BE2C (cell line): ENCODE measurements around a stretch of chr7.

GRCh38 chr7:2565033-2565455, 6.3 kb downstream of the IQCE start:
- RRBS = no CpG with 5 or more reads among the region's 12 CpGs

DNA sequence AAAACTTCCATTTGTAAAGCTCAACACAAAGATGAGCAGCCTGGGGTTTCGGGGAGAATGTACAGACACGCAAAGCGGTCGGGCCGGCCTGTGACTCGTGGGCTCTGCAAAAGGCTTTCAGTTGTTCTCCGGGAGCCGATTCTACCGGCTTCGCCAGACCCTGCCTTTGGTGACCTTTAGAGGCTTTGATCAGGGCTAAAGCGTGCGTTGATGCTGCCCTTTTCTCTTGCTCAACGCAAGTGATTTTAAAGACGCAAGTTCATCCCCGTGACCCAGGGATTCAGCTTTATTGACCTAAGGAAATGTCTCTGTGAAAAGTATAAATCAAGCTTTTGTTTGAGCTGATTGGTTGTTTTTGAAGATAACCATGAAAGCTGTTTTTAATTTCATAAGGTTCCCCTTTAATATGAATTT, 23.3 kb upstream of the TTYH3 start:
- RRBS = no CpG with 5 or more reads among the region's 15 CpGs

DNA sequence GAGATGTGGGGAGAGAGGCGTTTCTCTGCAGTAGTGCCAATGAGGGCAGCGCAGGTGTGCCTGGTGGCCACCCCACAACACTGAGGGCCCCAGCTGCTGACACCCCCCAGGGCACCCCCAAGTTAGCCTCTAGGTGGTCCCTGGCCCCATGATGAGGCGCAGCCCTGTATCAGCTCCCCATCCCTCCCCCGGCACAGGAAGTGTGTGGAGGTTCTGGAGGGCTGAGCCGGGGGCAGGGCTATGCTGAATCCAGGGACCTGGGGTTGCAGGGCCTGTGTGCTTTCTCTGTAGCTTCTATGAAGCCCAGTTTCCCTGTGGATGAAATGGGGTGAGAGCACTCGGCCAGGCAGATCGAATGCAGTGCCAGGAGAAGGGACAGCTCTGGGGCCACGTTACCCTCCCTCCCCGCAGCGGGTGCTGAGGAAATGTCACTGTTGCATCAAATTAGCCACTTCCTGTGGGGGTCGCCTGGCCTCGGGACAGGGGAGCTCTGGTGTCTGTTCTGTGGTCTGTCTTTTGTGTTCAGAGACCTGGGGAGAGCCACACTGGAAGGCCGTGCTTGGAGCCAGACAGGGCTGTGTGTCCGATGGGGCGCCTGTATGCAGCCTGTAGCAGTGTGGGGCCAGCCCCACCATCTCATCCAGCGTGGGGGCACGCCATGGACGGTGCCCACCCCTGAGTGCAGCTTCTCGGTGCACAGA, 13.4 kb downstream of the TTYH3 start:
- RRBS = no CpG with 5 or more reads among the region's 19 CpGs

DNA sequence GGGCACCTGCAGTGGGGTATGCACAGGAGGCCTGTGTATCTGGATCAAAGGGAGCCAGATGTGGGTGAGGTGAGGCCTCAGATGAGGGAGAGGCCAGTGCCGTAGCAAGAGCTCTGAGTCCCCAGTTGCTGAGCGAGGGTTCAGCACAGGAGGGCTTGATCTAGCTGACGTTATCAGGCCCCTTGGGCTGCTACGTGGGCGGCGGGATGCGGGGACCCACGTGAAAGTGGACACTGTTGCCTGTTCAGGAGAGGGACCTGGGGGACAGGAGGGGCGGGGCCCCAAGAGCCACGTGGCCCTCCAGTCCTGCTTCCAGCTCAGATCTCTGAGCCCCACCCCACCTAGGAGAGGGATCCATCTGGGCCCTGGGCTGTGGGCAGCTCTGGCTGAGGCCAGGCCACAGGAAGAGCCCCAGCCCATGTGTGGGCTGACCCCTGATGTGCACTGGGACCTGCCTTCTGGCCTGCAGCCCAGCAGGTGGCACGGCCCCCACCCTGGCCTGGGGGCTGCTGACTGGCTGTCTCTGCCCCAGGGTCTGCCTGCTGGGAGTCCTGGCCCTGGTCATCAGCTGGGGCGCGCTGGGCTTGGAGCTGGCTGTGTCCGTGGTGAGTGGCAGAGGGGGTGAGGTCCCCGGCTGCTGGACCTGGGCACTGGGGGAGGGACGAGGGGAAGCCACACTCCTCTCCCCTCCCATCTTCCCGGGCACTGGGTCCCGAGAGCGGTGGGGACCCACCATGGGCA, 17.4 kb downstream of the TTYH3 start:
- RRBS = 93% methylated on average over 3 of the region's 19 CpGs

DNA sequence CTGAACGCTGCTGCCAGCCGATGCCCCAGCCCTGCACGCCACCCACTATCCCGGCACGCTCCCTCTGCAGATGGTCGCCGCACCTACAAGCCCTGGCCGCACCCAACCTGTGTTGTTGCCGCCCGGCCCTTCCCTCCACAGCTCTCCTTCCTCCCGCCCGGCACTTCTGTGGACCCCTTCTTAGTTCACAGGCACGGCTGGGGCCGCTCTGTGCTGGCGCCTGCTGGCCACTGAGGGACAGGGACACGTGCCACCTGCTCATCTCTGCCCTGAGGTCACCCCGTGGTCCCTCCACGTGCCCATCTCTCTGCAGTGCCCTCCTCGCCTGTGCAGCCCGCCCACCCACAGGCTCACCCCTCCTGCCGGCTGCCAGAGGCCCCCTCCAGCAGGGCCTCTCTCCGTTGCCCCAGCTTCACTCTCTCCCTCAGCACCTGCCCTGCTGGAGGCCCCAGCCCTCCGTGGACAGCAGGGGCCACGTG, 26.0 kb upstream of the AMZ1 start:
- RRBS = 82% methylated on average over 9 of the region's 24 CpGs

GRCh38 chr7:2681860-2682295, 6.1 kb upstream of the AMZ1 start:
- RRBS = no CpG with 5 or more reads among the region's 13 CpGs

- RRBS = no CpG with 5 or more reads among the region's 23 CpGs
Observed at GRCh38 chr7:2729845-2730430, 41.9 kb downstream of the AMZ1 start.

DNA sequence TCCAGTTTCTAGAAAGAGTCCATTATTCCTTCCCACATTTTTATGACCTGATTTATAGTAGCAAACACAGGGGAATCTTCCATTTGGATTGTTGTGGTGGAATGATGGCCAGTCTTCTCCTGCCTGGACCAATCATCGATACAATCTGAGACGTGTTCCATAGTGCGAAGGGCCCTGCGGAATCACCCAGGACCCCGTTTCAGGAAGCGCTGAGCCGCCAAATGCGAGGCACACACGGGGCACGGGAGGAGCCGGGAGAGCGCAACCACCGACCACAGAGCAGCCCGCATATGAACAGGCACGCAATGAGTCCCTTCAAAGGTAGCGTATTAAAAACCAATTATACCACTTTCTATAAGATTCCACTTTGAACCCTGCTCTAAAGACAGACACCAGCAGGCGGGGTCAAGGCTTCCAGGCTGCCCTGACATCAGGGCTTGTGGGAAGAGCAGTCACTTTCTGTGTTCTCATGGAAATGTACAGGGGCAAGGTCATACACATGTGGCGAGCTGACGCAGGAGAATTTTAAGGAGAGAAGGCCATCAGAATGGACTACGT, 46.1 kb downstream of the AMZ1 start:
- RRBS = no CpG with 5 or more reads among the region's 20 CpGs

DNA sequence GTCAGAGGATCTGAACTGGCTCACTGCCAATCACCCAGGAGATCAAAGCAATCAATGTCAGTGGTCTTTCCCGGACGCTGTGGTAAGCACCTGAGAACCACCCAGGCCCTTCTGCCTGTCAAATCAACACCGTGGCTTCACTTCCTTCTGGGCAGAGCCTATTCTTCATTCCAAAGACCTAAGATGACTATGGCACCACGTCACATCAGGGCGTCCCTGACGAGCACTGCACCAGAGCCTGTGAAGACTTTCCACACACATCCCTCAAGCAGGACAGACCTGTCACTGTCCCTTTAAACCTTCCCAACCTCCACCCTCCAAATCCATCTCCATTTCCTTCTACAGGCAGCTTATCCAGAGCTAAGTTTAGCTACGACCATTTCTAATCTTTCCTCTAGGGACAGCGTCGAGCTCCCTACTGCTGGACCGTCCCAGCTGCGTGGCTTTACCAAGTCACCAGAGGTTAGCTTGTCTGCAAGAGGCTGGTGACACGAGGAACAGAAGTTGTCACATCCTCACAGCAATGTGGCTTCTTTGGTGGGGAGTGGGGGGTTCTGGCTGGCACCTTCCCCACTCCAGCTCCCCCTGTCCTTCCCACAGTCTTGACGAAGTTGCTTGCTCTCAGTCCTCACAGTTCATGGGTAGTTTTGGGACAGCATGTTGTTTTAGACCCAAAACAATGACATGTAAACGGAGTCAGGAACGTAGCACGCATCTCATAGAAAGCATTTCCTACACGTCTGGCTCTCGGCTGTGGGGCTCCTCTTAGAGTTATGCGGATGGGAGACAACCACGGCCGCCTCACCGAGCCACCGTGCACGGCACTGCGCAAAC, 72.6 kb downstream of the AMZ1 start:
- RRBS = no CpG with 5 or more reads among the region's 25 CpGs

GRCh38 chr7:2792045-2792637, 52.0 kb downstream of the GNA12 start:
- RRBS = no CpG with 5 or more reads among the region's 11 CpGs

- RRBS = 30% methylated on average over 1 of the region's 28 CpGs
Observed at GRCh38 chr7:2832023-2833119, 11.7 kb downstream of the GNA12 start.

- RRBS = 44% methylated on average over 3 of the region's 27 CpGs
Observed at GRCh38 chr7:2979004-2979902, 64.4 kb downstream of the CARD11 start.

DNA sequence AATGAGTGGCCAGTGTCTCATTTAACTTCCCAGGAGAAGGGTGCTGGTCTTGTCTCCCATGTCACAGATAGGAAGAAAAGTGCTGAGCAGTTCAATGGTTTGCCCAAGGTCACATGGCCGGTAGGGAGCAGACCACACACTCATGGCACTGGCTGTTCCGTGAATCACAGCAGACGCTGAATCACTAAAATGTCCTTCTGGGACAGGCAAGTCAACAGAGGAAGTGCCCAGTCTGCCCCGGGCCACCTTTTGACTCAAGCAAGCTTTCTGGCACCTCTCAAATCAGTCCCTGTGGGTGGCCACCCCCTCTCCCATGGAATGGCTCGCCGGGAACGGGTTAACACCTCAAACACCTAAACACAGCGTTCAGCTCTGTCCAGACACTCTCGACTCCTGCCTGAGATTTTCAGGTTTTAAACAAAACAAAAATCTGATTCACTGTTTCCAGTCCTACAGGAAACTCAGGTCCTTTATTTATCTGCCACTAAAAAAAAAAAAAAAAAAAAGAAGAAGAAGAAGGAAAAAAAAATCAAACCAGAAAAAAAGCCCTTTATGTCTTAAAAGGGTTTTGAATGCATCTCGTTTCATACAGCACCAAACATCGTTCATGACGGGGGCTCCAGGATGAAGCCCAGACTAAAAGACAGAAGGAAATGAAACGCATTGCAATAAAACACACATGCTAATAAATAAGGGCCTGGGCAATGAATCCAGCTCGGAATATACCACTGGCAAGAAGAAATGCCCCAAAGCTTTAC, 15.5 kb downstream of the CARD11 start:
- RRBS = 2% methylated on average over 3 of the region's 14 CpGs

- RRBS = 17% methylated on average over 72 of the region's 100 CpGs
Observed at GRCh38 chr7:3301435-3301974, 453 bp downstream of the SDK1 start.

GRCh38 chr7:3370674-3371665, 69.9 kb downstream of the SDK1 start:
- RRBS = no CpG with 5 or more reads among the region's 13 CpGs

DNA sequence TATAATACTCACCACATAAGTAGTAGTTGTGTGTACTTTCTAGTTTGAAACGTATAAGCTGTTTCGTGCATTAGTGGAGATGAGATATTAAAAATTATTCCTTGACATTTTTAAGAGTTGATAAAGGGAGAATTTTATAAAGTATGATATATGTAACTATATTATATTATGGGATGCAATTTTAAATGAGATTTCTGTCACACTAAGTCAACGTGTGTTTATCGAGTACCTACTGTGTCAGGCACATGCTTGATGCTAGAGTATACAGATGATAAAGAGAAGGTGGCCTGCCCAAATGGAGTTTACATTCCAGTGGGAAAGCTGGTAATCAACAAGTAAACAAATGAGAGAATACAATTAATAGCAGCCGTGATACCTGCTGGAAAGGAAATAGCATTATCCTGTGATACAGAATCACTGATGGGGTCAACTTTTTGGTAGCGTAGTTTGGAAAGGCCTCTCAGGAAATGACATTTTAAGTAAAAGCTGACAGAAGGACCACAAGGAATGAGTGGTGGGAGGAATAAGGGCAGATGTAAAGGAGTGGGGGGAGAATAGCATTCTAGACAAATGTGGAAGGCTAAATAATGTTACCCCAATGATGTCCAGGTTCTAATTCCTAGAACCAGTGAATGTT, 87.7 kb downstream of the SDK1 start:
- RRBS = no CpG with 5 or more reads among the region's 6 CpGs

DNA sequence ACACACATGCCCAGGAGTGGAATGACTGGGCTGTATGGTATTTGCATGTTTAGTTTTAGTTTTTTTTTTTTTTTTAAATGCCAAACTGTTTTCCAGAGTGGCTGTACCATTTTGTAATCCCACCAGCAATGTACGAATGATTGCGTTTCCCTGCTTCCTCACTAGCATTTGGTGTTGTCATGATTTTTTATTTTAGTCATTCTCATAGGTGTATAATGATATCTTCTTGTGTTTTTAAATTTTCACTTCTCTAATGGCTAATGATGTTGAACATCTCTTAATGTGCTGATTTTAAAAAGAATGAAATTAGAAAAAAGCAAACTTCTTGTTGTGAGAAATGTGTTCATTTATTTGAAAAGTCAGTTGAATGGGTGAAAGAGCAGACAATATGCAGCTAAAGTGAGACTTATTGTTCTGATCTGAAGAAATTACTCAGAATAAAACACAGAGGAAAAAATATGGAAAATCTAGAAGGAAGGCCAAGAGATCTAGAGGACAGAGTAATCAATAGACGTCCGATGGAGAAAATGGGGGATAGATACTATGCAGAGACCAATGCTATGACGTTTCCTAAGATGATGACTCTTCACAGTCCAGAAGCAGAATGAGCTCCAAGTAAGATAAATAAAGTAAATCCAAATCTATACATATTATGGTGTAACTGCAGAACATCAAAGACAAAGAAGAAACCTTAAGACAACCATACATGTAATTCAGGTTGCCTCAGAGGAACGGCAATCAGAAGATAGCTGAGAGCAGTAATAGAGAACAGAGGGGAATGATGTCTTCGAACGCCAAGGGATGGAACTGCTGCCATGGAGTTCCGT, 350.2 kb downstream of the SDK1 start:
- RRBS = no CpG with 5 or more reads among the region's 9 CpGs

GRCh38 chr7:3948878-3949229, 647.8 kb downstream of the SDK1 start:
- RRBS = 10% methylated on average over 7 of the region's 10 CpGs

DNA sequence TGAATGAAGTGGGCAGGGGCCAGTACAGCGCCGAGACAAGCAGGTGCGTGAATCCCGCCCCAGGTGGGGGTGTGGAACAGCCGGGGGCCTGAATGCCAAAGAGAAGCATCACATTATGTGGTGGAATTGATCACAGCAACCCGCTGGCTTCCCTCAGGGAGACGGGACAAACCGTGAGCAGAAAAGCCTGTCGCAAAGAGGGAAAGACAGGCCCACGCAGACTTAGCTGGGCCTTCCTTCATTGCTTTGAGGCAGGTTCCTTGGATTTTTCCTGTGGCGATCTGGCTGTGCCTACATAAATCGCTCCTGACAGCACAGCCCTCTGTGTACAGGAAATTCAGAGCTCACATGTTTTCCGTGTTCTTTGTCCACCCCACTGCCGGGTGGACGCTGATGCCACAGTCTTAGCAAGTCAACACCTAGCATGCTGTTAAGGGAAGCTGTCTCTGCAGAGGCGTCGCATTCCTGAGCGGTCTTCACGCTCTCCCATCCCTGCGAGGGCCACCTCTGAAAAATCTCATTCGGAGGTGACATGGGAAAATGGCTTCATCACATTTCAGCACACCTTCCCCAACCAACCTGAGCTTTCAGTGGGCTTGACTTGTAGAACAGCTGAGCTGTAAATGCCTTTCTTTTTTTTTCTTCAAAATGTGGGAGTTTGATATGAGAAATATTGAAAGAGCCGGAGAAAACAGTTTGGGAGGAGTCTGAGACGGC, 670.9 kb upstream of the FOXK1 start:
- RRBS = 37% methylated on average over 2 of the region's 23 CpGs

DNA sequence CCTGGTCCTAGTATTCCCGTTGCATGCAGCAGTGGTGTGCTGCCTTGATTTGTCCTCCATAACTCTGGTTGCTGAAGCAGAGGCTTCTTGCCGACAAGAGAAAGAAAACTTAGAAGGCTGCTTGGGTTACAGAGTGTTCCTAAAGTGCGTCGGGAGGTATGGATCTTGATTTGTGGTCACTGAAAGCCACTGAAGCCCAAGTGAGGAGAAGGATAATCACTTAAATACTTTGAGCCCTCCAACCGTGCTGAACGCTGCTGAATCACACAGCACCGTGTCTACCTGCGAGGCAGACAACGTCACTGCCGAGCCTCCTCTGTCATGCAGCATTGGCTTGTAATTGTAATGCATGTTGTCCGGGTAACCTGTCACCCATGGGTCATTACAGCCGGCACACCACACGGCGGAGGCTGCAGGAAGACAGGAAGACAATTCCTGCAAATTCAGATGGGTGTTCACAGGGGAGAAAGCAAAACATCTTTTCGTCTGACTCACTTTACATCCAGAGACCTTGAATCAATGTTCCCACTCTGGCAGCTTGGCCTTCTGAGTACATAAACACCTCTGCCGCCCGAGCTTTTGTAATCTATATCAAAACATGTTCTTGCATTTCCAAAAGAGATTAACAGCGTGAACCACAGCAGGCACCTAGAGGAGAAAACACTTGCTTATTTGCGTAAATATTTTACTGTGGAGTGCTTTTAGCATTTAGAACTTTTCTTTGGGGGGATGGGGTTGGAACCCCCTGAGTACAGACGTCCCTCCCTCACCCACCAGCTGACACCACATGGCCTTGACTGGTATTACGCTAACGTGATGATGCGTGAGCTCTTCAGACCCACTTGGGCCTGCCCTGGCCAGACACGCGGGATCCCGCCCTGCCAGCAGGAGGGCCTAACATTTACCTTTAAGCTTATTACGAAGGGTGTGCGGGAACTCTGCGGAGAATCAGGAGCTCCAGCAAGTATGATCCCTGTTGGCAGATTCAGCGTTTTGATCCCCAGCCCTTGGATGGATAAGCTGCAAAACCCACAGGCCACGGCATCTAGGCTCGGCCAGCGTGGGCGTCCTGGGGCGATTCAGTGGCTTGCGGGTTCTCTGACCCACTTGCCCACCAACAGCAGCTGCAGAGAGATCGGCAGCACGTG, 545.8 kb upstream of the FOXK1 start:
- RRBS = no CpG with 5 or more reads among the region's 38 CpGs